T47D (cell line): ENCODE measurements around a stretch of chr17.

DNA sequence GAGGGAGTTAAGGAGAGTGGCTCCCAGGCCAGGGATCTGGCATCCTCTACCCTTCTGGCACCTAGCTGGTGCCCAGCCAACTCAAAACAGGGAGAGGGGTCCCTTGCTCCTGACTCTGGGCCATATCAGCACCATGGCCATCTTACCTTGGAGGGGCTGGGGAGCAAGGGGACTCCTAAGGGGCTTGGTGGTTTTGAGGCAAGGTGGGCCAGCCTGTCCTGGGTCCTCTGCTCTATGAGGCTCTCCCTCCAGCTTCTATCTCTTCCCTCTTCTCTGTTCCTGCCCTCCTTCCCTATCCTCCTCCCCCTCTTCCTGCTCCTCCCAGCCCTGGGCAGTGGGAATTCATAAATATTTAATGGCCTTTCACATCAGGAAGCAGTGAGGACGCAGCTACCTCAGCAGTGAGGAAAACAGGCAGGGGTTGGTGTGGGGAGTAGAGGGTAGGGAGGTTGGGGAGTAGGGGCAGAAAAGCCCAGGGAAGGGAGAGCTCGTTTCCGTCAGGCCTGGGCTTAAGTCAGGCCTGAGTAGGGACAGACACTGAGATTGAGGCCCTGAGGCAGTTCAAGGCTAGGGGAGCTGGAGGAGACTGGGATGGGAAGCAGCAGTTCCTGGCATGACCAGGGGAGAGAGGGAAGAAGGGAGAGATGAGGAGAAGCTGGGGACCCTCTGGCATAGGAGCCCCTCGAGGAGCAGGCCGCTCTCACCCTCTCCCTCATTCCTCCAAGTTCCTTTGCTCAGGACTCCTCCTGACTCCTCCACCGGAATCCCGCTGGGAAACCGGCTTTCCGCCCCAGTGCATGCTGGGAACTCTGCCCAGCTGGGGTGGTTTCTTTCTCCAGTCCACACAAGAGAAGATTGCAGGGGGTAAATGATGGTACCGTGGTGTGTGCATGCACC, 6.3 kb downstream of the SAMD14 start:
- RRBS = no CpG with 5 or more reads among the region's 10 CpGs

- RRBS = 37% methylated on average over 1 of the region's 17 CpGs
Measured at GRCh38 chr17:50128464-50128999, 1.4 kb downstream of the SAMD14 start.

DNA sequence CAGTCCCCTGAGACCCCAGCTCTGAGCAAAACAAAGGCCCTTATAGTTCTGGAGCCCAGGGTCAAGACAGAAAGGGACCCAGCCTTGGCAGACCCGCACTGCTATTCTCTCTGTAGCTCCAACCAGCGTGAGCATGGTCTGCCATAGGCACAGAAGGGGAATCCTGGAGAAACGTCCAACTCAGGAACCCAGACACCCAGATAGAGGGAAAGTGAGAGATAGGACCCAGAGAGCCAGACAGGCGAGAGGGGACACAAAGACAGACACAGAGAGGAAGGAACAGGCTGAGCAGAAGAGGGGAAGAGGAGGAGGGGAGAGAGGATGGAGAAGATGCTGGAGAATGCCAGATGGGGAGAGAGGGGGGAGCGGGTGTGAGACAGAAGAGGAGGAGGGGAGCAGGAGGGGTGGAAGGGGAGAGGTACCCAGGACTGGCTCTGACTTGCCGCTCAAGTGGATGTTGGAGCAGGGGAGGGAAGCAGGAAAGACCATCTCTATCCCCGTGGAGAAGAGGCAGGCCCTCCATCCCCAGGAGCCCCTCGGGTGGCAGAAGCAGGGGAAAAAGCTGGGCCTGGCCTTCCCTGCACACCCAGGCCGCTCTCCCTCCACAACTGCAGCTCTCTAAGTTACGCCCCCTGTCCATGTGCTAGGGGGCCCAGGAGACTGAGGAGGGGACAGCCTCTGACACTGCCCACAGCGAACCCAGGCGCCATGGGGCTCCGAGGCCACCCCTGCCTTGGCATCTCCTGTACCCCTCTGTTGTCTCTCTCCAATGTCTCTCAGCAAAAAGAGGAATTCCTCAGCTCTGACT, 4.9 kb downstream of the PPP1R9B start:
- RRBS = no CpG with 5 or more reads among the region's 13 CpGs

DNA sequence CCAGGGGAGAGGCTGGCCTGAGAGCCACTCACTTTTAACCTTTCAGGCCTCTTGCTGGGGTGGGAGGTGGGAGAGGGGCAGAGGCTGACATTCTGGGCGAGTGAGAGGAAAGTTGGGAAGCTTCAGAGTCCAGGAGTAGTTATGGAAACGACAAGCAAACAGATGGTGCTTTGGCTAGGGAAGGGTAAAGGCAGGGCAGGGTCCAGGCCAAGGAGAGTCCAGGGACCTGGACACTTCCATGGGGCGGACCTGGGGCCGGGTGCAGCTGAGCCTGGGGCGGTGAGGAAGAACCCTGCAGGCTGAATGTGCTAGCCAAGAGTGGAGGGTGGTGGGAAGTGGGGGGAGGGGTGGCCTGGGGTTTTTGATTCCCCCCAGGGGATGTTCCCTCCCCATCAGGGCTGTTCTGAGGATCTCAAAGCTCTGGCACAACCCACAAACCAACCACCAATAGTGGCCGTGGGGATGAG, 2.7 kb downstream of the PPP1R9B start:
- RRBS = no CpG with 5 or more reads among the region's 6 CpGs

DNA sequence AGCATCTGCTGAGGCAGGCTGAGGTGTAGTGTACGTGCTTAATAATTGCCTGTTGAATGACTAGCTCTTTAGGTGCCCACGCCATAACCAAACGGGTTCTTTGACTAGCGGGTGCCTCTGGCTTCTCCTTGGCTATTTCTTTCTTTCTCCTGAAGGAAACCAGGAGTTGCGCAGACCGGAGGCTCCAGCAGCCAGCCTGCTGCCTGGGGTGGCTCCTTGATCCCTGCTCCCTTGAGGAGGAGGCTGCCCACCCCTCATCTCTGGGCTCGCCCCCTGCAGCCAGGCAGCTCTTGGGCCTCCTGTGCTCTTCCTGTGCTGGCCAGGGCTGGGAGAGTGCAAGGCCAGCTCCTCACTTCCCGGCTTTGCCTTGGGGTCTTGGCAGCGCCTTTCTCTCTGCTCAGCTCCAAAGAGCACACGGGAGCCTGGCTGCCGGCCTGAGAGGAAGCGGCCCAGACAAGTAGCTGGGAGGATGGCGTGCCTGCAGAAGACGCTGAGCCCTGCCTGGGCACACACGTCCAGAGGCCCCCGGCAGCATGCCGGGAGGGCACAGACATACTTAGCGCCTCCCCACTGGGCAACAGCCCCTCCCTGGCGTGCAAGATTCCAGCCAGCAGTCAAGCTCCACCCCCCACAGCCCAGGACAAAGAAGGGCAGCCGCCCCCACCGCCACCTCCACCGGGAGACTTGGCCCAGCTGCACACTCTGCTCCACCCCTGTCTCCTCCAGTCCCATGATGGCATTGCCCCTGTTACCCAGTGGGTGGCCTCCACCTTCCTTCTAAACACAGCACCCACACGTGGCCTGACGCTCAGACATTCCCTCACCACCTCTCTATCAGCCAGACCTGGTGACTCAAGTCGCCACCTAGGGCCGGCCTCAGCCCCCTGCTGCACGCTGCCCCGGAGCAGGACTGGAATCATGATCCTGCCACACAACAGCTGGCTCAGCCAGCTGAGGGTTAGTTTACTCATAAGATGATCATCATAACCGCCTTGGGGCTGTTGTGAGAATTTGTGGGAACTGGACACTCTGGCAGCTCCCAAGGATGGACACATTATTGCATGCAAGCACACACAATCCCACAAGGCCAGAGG, 12.2 kb downstream of the SGCA start:
- RRBS = 46% methylated on average over 7 of the region's 29 CpGs

- RRBS = no CpG with 5 or more reads among the region's 20 CpGs
Measured at GRCh38 chr17:50180982-50181896, 15.4 kb downstream of the SGCA start.

GRCh38 chr17:50275204-50275606, 939 bp downstream of the TMEM92 start:
- RRBS = 42% methylated on average over 4 of the region's 8 CpGs

DNA sequence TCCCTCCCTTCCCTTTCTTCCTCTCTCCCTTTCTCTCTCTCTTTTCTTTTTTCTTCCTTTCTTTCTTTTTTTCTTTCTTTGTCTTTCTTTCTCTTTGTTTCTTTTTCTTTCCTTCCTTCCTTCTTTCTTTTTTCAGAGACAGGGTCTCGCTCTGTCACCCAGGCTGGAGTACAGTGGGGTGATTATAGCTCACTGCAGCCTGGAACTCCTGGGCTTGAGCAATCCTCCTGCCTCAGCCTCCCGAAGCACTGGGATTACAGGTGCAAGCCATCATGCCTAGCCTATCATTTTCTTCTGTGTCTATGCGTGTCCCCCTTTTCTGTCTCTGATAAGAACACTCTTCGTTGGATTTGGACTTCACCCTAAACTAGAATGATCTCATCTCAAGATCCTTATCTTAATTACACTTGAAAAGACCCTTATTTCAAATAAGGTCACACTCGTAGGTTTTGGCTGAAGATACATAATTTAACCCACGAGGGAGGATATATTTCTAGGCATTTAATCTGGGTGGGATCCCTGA, 11.8 kb downstream of the TMEM92 start:
- RRBS = no CpG with 5 or more reads among the region's 6 CpGs

- RRBS = no CpG with 5 or more reads among the region's 7 CpGs
Measured at GRCh38 chr17:50305021-50305555, 30.8 kb downstream of the TMEM92 start.

- RRBS = no CpG with 5 or more reads among the region's 19 CpGs
Measured at GRCh38 chr17:50359895-50360673, 12.9 kb downstream of the MRPL27 start.

DNA sequence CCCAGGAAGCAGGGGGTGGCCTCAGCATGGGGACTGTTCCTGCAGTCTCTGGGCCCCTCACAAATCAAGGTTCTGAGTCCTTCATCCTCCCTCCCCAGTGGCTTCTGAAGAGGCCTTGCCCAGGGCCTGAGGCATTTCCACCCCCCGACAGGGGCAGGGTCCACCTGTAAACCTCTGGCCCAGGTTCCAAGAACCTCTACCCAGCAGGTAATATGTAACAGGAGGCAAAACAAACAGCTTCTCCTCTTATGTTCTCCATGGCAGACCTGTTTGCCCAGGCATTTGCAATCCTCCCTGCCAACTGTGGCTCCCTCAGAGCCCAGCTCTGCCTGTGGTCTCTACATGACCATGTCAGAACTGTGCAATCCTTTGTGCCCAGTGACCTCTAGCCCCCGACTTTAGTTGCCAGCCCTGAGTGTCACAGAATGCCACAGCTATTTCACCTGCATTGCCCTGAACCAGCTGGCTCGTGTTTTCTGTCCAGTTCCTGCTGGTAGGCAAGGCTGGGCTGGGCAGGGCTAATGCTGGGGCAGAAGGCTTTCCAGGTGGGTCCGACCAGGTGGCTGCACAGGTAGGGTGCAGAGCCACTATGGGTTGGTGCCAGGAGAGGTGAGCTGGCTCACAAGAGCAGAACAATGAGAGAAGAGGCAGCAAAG, 14.3 kb downstream of the ACSF2 start:
- RRBS = no CpG with 5 or more reads among the region's 4 CpGs

DNA sequence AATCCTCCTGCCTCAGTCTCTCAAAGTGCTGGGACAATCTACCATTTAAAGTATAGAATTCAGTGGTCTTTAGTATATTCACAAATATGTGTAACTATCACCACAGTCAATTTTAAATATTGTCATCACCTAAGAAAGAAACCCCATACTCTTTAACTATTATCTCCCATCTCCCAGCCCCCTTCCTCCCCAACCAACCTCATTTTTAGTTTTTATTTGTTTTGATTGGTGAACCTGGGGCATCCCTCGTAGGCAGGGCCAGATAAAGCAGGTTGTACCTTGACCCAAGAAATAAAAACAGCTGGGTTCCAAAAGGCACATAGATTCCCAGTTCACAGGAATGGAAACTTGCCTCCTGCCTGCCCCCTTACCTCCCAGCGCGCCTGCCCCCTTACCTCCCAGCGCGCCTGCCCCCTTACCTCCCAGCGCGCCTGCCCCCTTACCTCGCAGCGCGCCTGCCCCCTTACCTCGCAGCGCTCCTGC, 2.9 kb upstream of the RSAD1 start:
- RRBS = no CpG with 5 or more reads among the region's 12 CpGs

- RRBS = no CpG with 5 or more reads among the region's 10 CpGs
Measured at GRCh38 chr17:50506076-50506535, 2.1 kb upstream of the MYCBPAP start.

DNA sequence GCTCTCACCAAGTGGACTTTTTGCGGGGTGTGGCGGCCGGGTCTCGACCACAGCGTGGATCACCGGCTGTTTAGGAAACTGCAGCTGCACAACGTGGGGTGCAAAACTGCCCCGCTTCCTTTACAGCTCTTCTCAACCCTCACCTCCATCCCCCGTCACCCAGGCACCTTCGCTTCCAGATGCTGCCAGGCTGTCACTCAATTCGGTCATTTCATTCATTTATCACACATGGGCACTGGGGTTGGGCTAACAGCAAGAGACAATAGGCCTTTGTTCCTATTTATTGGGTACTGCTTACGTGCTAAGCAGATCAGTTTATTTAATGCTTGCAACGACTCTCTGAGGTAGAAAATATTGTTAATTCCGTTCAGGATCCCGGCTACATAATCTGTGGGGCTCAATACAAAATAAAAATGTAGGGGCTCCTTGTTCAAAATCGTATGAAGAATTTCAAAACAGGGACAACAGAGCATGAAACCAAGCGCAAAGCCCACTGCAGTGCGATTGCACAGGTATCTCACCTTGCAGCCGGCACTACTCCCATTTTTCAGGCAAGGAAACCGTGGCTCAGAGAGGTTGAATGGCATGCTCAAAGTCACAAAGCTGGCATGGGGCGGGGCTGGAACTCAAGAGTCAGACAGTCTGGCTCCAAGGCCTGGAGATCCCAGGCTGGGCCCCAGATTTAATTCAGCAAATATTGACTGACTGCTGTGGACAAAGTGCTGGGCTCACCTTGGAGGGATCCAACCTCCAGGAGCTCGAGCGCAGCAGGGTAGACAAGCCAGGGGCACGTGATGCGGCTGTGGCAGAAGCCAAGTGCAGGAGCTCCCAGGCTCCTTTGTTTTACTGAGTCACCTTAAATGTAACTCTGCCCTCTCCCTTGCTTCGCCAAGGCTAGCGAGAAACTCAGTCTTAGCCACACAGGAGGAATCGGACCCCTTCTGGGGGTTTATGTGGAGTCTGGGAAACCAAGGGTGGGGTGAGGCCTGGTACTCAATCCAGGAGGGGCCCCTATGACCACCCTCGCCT, 4.3 kb upstream of the SPATA20 start:
- RRBS = under 1% methylated on average over 3 of the region's 29 CpGs

- RRBS = no CpG with 5 or more reads among the region's 9 CpGs
Measured at GRCh38 chr17:50565706-50566467, 5.4 kb downstream of the CACNA1G start.

DNA sequence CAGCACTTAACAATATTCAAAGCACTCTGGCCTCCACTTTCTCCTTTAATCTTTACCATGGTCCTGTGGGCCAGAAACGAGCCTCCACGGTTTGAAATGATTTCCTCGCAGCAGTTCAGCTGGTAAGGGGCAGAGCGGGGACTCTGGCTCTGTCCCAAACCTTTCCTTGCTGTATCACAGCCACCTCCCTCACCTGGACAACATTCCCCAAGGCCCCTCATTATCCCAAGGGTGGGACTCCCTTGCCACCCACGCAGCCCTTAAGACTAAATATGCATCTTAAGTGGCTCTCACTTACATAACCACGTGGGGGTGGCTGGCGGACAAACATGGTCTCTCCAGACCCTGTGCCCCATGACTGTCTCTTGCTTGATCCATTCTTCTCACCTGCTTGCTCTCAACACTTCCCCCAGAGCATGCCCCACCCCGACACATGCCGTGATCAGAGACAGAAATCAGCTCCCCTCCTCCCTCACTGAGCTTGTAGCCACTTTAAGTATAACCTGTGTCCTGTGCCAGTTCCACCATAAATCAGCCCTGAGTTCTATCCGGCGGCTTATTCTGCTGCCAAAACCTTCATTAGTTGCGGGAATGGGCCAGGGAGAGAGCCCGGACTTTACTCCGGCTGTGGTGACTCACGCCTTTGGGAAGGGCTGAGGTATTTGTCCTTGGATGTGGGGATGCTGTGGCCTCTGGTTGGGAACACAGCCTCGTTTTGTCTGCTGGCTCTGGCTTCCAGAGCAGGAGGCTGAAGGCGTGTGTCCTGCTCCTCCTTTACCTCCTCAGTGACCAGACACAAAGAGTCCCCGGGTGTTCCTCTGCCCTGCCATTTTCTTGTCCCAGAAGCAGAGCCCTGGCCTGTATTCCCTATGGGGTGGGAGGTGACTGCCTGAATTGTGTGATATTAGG, 21.2 kb downstream of the ANKRD40 start:
- RRBS = 73% methylated on average over 4 of the region's 18 CpGs

DNA sequence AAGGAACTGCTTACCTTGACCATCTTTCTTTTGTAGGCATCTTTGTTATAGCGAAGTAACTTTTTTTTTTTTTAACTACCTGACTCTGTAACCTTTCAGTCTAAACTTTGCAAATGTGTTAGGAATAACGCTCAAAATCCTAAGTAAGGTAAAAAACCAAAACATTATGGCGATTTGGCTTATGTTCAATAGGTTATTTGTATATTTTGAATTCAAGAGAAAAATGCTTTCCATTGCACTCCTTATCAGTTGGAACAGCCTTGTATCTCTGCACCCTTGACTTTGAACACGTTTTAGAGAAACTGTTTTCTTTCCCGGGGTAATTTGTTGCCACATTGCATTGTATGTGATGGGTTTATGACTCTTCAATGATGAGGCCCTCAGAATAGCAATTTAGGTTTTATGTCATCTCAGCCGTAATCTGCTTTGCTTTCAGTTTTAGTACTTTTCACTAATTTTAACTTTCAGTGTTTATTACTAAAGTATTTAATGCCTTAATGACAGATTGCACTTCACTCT, 1.7 kb downstream of the LUC7L3 start:
- RRBS = no CpG with 5 or more reads among the region's 6 CpGs

GRCh38 chr17:50845493-50846118, 10.2 kb downstream of the WFIKKN2 start:
- RRBS = no CpG with 5 or more reads among the region's 9 CpGs

DNA sequence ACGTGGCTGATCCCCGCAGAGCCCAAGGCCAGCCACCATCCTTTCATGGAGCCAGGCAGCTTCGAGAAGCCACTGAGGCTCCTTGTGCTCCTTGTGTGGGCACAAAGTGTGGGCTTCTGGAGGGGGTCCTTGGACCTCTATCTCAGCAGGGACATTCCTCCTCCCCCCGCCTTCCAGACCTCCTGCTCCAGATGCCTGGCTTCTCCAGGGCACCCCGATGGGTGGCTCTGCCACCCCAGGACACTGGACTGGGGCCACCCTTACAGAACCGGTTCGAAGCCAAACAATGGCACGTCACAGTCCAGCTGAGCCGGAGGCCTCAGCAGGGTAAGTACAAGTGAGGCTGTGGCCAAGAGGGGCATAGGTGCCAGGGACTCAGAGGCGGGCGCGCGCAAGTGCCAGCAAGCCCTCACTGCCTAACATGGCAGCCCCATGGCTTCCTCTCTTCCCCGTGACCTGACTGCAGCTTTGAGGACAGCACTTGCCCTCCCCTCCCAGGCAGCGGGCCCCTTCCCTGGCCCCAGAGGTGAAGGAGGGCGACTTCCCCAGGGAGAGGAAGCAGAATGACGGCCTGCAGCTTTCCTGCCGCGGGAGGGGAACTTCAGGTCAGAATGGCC, 51.8 kb upstream of the TOB1 start:
- RRBS = 0% methylated on average over 1 of the region's 19 CpGs

DNA sequence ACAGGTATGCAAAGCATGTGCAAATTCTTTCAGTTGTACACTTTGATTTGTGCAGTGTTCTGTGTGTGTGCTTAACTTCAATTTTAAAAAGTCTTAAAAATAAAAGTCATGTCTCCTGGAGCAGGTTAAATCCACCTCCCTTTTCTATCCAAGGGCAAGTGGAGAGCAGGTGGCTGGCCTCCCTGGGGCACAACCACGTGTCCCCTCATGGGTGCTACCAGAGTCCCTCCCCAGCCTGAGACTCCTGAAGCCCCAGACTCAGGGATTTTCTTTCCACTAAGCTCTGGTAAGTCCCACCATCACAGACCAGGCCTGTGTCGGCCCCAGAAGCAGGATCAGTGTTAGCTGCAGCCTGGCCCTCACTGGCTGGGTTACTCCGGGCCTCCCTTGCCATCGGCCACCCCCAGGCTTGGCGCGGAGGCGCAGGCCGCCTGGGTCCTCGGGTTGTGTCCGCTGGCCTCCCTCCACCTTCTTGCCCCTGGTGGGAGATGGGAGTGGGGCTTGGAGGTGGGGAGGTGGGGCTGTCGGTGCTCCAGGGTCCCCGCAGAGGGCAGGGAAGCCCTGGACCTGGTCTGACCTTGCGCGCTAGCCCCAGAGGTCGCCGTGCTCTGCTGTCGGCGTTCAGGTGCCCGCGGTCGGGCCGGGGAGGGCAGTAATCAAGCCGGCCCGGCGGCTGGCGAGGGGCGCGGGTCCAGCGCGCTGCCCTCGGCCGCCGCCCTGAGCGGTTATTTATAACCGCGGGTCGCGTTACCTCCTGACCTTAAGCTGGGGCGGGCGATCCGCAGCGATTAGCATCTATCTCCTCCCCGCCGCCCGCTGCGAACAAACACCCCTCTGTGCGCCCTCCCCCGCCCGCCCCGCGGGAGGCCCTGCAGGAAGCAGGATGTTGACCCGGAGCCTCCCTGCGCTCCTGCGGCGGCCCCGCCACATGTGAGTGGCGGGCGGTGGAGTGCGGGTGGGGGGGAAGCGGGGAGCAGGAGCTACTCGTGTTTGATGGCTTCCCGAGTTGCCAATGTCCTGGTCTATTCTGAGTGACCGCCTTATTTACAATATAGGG, 78.1 kb upstream of the TOB1 start:
- RRBS = no CpG with 5 or more reads among the region's 63 CpGs